Epithelial cell of esophagus (primary cell): ENCODE data around the genes RTP4 and SST.

GRCh38 chr3:186427490-186428076 lies 65.5 kb upstream of the DGKG start:
- RRBS: 80% methylated on average over 1 of the region's 5 CpGs

DNA sequence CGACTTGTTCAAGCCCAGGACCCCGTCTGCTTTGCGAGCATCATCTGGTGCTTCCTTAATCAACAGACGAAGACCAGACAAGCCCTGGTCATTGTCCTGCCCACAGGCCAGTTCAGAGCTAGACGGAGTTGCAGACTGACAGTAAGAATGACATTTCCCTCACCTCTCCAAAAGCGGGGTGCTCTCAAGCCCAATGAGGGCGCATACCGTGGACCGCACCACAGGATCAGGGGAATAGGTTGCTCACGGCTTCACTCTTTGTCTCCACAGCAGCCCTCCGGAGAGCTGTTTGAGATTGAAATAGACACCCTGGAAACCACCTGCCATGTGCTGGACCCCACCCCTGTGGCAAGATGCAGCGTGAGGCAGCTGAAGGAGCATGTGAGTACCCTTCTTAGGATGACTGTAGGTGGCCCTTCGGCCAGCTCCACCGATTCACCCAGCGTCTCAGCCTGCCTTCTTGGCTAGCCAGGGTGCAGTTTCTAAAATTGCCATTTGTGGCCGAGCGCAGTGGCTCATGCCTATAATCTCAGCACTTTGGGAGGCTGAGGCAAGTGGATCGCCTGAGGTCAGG lies 2.6 kb downstream of the AHSG start:
- RRBS: no CpG with 5 or more reads among the region's 18 CpGs

DNA sequence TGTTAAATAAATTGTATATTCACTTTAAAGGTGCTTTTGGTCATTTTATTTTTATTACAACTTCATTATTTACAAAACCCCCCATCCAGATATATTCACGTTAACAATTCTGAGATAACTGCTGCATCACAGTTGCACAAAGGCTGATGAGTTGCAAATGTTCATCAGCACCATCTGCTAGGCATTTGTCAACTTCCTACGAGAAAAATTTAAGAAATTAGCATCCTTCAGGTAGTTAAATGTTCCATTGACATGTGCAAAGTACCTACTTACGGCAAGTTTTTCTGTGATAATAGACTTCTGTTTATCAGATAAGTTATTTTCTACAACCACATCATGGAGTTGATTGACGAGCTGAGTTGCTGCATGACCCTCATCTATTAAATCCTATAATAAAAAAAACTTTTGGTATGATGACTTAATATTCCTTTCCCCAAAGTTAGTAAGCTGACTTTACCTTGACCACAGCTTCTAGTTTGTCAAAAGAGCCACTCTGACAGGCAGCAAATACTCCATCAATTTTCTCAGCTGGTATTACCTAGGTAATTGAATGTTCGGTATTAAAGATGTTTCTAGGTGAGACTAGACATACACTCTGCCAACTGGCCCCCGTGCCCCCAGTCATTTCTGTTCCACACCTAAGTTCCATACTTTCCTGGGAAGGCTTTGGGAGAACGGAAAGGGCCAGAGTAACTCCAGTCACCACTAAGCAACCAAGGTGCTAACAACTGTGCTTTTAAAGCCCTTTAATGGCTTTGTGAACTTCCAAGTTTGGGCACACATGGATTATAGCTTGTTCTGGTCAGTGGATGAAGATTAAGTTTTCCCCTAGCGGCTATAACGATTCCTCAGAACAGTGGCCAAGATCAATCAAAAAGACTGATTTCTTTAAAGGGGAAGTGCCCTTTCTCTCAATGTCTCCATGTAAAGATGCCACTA lies 6.8 kb downstream of the EIF4A2 start:
- RRBS: no CpG with 5 or more reads among the region's 9 CpGs

- RRBS: no CpG with 5 or more reads among the region's 4 CpGs
Observed at GRCh38 chr3:186844353-186844562, 1.7 kb downstream of the ADIPOQ start.

DNA sequence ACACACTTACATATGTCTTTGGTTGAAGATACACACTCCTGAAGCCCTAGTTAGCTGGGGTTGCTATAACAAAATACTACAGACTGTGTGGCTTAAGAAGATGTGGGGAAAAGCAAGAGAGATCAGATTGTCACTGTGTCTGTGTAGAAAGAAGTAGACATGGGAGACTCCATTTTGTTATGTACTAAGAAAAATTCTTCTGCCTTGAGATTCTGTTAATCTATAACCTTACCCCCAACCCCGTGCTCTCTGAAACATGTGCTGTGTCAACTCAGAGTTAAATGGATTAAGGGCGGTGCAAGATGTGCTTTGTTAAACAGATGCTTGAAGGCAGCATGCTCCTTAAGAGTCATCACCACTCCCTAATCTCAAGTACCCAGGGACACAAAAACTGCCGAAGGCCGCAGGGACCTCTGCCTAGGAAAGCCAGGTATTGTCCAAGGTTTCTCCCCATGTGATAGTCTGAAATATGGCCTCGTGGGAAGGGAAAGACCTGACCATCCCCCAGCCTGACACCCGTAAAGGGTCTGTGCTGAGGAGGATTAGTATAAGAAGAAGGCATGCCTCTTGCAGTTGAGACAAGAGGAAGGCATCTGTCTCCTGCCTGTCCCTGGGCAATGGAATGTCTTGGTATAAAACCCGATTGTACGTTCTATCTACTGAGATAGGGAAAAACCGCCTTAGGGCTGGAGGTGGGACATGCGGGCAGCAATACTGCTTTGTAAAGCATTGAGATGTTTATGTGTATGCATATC lies 37.0 kb upstream of the ST6GAL1 start:
- RRBS: no CpG with 5 or more reads among the region's 10 CpGs

GRCh38 chr3:186964892-186965788 lies 34.8 kb downstream of the ST6GAL1 start:
- RRBS: no CpG with 5 or more reads among the region's 16 CpGs

DNA sequence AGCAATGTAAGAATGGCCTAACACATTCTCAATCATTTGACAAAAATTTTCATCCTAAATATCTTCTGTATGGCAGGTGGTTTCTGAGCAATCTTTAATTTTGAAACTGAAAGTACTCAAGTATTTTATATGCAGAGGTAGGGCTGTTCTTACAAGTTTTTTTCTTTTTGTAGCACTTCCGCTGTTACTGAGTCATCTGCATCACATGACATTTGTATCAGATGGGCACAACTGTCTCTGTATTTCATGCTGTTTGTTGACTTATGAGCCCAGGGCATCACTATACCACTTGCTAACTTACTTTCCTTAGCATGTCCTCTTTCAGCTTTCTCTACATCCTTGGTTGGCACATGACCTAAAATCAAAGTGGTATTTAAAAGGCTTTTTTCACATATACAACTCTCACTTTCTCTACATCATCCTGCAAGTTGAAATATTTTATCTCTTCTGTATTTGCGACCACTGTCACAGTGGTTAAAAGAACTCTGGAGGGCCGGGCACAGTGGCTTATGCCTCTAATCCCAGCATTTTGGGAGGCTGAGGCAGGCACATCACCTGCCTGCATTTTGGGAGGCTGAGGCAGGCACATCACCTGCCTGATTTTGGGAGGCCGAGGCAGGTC lies 8.5 kb downstream of the RPL39L start:
- RRBS: no CpG with 5 or more reads among the region's 4 CpGs

DNA sequence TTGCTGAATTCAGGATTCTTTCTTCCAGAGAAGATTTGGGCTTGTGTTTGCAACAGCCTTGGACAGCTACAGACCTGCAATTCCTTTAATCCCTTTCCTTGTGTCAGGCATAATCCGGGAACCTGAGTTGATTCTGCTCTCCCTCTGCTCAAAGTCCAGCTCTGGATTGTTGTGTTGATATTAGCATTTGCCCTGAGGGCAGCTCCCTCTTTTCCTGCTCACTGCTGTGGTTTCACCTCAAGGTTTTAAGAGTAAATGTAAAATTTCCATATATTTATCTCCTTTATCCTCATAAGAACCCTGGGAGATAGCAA lies 23.3 kb upstream of the RTP1 start:
- RRBS: no CpG with 5 or more reads among the region's 1 CpG

DNA sequence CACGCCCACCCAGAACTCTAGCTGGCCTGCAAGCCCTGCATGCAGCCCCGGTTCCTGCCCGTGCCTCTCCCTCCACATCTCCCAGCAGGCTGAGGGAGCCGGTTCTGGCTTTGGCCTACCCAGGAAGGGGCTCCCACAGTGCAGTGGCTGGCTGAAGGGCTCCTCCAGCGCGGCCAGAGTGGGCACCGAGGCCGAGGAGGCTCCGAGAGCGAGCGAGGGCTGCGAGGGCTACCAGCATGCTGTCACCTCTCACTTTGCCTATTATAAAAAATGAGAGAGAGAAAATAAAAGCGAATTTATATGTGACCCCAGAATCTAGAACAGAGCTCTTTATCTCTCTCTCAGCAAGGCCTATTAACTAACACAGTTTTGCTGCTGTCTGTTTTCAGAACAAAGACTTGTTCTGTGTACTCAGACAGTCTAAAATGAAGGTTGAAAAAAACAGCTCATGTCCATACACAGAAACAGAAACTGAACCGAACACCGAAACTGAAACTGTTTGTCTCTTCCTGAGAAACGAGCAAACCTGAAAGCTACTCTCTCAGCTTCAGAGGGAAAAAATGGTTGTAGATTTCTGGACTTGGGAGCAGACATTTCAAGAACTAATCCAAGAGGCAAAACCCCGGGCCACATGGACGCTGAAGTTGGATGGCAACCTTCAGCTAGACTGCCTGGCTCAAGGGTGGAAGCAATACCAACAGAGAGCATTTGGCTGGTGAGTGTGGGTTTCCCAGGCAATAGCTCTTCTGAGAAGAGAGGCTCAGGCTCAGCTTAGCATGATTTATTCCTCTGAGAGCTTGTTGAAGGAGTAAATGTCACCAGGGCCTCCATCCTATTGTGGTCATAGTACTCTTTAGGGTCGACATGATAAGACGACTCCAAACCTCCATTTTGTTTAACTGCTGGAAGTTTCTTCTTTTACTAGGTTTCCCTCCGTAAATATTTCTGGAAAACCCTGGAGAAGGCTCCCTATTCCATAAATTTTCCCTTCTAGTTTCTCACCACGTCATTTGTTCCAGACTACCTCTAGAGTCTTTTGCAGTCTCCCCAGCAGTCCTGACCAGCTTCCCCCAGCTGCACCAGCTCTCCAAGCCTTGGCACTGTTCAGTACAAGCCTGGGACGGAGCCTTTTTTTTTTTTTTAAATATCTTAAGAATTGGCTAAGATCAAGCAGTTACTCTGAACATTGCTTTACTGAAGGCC lies at the start of gene RTP4:
TSS of gene RTP4 (plus strand) at position 504 of the 1,203 bp plus-strand sequence.
- RRBS: no CpG with 5 or more reads among the region's 23 CpGs

GRCh38 chr3:187412041-187412396 lies 43.8 kb downstream of the RTP4 start:
- RRBS: no CpG with 5 or more reads among the region's 18 CpGs

GRCh38 chr3:187537726-187538084 lies 132.5 kb downstream of the SST start:
- RRBS: no CpG with 5 or more reads among the region's 3 CpGs

- RRBS: 2% methylated on average over 7 of the region's 32 CpGs
Observed at GRCh38 chr3:187670092-187670740, at the start of gene SST. Gene SST (minus strand): TSS chr3:187670394.

- RRBS: no CpG with 5 or more reads among the region's 27 CpGs
Observed at GRCh38 chr3:187724980-187725732, 20.1 kb downstream of the BCL6 start.

DNA sequence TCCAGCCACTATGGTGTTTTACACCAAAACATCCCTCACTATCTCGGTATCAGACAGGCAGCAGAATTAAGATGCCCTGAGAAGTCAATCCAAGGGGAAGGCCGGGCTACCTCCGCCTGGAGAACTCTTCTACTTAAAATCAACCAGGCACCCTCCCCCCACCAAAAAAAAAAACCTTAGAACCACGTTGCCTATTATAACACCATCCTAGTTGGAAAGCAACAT lies 3.5 kb downstream of the BCL6 start:
- RRBS: no CpG with 5 or more reads among the region's 4 CpGs

DNA sequence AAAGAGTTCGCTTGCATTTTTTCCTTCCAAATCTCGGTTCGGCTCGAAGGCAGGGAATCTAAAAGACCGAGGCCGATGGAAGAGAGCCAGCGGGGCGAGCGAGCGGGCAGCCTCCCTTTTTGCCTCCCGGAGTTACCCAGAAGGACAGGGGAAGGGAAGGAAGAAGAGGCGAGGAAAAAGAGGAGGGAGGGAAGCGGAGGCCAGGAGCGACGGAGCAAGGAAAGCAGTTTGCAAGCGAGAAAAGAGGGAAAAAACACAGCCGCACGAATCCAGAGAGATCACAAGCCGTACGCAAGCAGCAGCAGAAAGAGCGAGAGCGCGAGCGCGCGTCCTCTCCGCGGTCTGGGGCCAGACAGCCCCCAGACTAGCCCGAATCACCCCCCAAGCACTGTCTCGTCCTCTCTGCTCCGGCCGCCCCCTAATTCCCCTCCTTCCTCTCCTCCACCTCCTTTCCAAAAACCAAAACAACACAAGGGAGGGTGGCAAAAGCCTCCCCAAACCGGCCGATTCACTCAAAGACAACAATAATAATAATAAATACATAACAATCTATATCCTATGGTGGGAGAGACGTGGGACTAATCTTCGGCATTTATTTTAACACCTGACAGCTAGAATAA lies 560 bp downstream of the BCL6 start:
- RRBS: 7% methylated on average over 1 of the region's 36 CpGs

- RRBS: no CpG with 5 or more reads among the region's 8 CpGs
Observed at GRCh38 chr3:187773224-187773593, 27.9 kb upstream of the BCL6 start.

DNA sequence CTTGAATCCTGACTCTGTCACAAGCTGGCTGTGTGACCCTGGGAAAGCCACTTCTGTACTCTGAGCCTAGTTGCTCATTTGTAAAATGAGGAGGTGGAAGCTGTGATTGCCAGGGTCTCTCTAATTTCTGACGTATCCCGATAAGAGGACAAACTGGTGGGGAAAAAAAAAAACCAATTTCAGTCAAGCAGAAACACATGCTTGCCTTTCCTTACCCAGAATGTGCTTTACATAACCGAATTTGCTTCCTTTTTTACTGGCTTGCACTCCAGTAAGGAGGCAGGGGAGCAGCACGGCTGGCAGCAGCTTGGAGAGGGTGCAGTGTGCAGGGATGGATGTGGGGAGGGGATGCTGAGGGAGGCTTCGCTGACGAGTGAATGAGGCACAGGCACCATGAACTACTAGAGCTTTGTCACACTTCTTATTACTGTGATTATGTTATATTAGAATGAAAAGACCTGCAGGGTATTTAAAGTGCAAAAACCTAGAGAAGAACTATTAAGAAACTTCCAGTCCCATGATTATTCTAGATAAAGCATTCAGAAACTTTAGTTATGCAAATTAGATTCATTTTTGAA lies 186.8 kb upstream of the LPP start:
- RRBS: no CpG with 5 or more reads among the region's 6 CpGs

DNA sequence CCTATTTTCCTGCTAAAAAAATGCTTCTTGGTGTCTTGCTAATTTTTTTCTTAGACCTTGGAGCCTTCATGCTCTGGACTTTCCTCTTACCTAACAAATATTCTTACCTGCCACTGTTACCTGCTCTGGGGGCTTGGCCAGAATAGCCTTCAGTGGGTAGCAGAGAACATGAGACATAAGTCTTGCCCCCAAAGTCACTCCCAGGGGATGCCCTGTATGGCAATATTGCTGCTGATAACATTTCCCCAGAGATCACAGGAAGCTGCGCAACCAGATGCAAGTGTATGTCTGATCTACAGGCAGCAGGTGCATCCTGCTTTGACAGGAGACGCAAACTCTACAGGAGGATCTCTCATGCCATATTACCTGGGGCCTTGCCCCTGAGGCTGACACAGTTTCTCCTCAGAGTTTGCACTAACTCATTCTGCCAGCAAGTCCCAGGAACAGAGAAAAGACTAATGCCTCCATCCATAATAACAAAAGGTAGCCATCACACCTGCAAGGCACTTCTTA lies 174.4 kb upstream of the LPP start:
- RRBS: no CpG with 5 or more reads among the region's 2 CpGs

DNA sequence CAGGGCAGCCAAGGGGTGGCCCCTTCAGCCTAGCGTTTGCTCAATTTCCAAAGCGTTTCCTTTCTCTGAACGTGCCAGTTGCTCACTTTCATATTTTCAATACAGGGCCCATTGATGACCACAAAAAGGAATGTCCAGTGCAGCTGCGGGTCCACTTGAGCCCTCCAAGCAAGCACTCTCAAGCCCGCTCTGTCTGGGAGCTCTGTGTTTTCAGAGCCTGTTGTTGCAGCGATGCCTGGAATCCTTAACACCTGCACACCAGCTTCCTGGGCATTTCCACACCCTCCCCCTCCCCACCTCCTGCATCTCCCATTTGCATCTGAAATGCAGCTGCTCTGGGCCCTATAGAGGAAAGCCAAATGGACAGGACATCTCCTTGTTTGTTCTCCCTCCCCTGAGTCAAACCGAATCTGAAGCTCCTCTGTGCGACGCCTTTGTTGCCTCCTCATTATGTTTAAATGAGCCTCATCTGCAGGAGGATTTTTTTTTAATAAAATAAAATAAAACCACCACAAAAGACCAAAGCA lies 164.2 kb upstream of the LPP start:
- RRBS: no CpG with 5 or more reads among the region's 9 CpGs

DNA sequence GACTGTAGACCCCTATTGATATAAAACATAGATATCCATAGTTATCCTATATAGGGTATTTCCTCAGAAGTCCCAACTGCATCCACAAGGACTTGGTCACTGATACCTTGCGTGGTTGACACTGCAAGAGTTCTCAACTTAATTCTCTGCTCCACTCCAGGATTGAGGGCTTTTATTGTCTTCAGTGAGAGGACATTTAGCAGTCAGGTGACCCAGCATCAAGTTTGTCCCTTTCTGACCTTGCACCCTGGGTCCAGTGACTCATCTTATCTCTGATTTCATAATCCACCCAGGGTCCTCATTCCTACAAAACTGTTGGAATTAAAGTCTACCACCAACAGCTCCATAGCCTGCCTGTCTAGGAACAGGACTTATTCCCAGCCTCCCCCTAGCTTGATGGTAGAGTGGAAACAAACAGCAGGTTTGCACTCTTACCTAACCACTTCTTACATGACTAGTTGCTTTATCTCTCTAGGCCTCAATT lies 151.3 kb upstream of the LPP start:
- RRBS: no CpG with 5 or more reads among the region's 1 CpG